ENCODE data around the genes FNDC7 and GSTM1.

GRCh38 chr1:108691617-108692083 is 460 bp upstream of the PRPF38B start:
- PRO-cap: no peak

DNA sequence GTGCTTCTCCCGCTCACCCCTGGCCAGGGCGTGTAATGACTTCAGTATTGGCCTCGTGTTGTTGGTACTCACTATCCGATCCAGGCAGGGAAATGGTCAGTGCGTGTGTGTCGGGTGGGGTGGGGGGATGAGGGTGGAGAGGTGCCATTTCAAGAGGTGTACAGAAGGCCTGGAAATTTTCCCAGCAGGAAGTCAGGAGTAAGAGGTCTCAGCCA is 1.0 kb downstream of the PRPF38B start:
- PRO-cap: no peak

GRCh38 chr1:108712668-108713057 is at the start of gene FNDC7:
Gene FNDC7 (plus strand): TSS chr1:108712908.
- PRO-cap: no peak

GRCh38 chr1:108748005-108748380 is 1.5 kb downstream of the STXBP3 start:
- PRO-cap: no peak

DNA sequence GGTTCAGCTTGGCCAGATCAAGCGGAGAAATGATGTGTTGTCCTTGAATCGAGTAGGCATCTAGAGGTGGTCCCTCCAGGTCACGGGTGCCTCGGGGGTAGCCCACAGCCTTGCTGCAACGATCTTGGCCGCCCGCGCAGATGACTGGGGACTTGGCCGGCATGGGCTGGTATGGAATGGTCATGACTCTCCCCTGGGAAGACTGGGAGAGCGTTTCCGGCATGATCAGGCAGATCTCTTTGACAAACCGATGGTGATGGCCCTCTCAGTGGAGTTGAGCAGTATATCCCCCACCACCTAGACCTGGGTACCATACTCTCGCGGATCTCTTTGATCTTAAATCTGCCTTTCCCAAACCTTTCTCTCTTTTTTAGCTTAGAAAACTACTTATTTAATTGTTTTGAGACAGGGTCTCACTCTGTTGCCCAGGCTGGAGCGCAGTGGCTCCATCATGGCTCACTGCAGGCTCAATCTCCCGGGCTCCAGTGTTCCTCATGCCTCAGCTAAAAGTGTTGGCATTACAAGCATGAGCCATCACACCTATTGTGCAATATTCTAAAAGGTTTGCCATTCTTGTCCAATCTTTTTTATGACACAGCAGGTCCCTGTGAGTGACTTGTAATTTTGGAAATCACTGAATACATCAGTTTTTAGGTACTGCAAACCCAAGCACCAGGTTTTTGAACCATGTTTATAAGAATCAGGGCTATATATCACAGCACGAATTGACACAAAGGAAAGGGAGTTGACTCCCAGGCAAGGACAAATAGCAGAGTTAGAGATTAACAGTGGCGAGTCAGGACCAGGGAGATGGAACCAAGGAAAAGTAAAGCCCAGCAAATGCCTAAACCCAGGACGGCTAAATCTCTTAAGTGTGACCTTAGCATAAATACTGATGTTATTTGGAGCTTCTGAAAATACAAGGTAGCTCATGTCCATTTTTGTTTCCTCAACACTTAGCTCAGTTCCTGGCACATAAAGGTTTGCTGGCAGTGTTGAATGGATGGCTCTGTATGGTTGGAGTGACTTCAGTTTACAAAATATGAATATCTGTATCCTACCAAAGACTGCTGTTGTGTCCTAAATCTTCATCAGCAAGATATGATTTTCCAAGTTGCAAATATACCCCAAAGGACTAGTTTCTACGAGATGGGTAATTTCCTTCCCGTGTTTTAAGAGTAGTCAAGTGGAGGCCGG is 7.7 kb downstream of the CFAP276 start:
- PRO-cap: no peak

DNA sequence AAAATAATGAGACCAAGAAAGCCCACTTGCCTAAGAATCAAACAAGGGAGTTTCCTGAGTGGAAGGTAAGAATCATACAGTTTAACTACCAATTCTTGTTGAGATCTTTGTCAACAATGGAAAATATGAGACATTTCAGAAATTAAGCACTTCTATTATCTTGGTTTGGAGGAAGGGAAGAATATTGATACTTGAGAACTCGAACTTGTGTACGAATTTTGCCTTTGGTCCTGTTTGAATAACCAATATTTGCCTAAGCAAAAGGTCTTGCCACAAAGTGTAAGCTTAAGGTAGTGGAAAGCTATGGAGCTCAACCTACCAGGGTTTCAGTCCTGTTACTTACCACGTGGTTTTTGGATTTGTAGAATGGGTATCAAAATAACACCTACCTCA is 2.0 kb downstream of the ELAPOR1 start:
- PRO-cap: unidirectional peak, minus-strand start at position 240 of the sequence

GRCh38 chr1:109131951-109132650 is 18.2 kb downstream of the ELAPOR1 start:
- PRO-cap: no peak

- PRO-cap: no peak
Measured at GRCh38 chr1:109186720-109187259, 26.9 kb upstream of the SARS1 start.

DNA sequence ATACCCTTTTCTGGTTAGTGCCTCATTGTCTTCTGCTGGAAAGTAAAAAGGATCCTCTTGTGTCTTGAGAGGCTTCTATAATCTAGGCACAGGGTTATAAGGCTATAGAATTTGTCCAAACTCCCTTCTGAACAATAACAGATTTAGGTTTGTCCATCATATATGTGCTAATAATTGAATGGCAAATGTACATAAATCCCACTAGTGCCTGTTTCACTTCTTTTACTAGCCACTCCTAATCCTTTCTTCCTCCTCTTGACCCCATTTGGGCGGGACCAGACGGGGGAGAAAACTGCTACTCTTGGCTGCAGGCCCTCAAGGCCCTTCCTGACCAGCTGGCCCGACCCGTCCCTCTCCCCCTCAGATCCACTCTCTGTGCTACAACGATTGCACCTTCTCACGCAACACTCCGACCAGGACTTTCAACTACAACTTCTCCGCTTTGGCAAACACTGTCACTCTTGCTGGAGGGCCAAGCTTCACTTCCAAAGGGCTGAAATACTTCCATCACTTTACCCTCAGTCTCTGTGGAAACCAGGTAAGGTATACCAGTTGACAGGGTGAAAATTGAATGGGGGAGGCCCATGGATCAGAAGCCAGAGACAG is 19.6 kb upstream of the SARS1 start:
- PRO-cap: no peak

- PRO-cap: no peak
Measured at GRCh38 chr1:109213425-109213683, 364 bp upstream of the SARS1 start.

GRCh38 chr1:109242211-109242966 is 7.0 kb upstream of the CELSR2 start:
- PRO-cap: no peak

DNA sequence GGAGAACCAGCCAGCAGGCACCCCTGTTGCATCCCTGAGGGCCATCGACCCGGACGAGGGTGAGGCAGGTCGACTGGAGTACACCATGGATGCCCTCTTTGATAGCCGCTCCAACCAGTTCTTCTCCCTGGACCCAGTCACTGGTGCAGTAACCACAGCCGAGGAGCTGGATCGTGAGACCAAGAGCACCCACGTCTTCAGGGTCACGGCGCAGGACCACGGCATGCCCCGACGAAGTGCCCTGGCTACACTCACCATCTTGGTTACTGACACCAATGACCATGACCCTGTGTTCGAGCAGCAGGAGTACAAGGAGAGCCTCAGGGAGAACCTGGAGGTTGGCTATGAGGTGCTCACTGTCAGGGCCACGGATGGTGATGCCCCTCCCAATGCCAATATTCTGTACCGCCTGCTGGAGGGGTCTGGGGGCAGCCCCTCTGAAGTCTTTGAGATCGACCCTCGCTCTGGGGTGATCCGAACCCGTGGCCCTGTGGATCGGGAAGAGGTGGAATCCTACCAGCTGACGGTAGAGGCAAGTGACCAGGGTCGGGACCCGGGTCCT is 1.4 kb downstream of the CELSR2 start:
- PRO-cap: no peak

GRCh38 chr1:109273072-109273574 is 9.8 kb downstream of the PSRC1 start:
- PRO-cap: bidirectional peak, plus-strand start at chr1:109273471, minus-strand start at chr1:109273370

- PRO-cap: bidirectional peak, plus-strand start at chr1:109371697, minus-strand start at chr1:109371632
Measured at GRCh38 chr1:109371464-109371893, 26.2 kb downstream of the SORT1 start.

GRCh38 chr1:109395206-109395560 is 2.5 kb downstream of the SORT1 start:
- PRO-cap: no peak

- PRO-cap: no peak
Measured at GRCh38 chr1:109509216-109509445, 396 bp downstream of the AMIGO1 start.

GRCh38 chr1:109606060-109606927 is 13.1 kb downstream of the GNAT2 start:
- PRO-cap: no peak

- PRO-cap: no peak
Measured at GRCh38 chr1:109615853-109616339, 3.5 kb downstream of the GNAT2 start.

DNA sequence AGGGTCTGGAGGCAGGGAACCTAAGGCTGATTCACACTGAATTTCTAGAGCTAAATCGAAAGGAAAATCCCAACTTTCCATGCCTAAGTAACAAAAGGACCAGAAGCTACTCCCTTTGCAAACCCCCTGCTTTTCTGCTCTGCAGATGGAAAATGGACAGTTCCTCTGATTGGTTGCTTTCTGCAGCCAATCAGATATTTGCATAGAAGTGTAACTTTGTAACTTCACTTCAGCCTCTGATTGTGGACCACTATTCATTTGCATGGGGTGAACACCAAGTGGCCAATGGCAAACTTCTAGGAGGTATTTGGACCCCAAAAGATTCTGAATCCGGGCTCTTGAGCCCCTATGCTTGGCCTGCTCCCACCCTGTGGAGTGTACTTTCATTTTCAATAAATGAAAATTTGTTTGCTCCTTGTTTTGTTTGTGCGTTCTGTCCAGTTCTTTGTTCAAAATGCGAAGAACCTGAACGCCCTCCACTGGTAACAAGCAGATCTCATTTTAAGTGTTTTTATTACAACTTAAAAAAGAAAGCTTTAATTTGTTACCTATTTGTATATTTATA is 6.5 kb upstream of the GSTM4 start:
- PRO-cap: no peak

- PRO-cap: no peak
Measured at GRCh38 chr1:109687504-109688168, at the start of gene GSTM1. Gene GSTM1 (plus strand): TSS chr1:109687817.